HTERT-HM (cell line): Measurements from ENCODE around the gene PLSCR1.

DNA sequence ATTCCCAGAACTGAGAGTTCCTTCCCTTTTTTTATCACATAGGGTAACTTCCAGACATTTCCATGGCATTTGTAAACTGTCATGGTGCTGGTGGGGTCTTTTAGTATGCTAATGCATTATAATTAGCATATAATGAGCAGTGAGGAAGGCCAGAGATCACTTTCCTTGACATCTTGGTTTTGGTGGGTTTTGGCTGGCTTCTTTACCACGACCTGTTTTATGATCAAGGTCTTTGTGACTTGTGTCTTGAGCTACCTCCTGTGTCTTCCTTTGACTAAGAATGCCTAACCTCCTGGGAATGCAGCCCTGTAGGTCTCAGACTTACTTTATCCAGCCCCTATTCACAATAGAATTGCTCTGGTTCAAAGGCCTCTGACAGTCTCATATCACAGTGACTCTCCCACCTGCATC, 35.4 kb upstream of the PLSCR2 start:
- RRBS, result no CpG with 5 or more reads among the region's 1 CpG

DNA sequence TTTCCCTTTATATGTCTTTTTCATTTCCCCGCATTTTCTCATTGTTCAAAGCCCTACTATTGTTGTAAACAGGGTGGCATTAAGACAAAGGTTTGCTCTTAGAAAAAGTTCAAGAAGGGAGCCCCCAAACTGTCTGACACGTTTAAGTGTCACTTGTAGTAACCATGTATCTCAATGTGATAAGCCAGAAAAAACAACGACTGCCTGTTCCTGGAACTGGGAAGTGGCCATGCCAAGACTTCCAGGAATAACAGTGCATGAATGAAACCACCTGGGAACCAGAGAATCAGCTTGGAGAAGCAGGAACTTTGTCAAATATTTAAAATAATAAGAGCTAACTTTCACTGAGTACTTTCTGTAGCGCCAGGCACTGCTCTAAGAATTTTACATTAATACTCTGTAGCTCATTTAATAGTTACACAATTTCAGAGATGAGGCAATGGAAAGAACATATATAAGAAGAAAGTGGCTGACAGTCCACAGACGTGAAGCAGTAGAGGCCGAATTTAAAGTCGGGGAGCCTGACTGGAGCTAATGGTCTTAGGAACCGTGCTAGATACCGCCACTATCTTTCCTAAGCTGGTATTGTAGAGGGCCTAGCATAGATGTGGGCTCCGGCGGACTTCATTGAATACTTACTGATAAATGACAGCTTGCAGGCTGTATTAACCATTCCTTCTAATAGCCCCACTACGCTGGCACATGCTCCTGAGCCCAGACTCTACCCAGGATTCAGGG, 875 bp downstream of the PLSCR1 start:
- RRBS, result no CpG with 5 or more reads among the region's 12 CpGs

- RRBS, result 2% methylated on average over 16 of the region's 53 CpGs
Observed at GRCh38 chr3:146544101-146545116, at the start of gene PLSCR1. Gene PLSCR1 (minus strand): TSS chr3:146544607.

GRCh38 chr3:147391950-147393128, 14.0 kb downstream of the ZIC4 start:
- RRBS, result 4% methylated on average over 24 of the region's 62 CpGs

- RRBS, result 26% methylated on average over 8 of the region's 24 CpGs
Observed at GRCh38 chr3:147411768-147412468, 2.8 kb downstream of the ZIC1 start.

- RRBS, result no CpG with 5 or more reads among the region's 3 CpGs
Observed at GRCh38 chr3:148079167-148079597, 618.5 kb upstream of the AGTR1 start.

DNA sequence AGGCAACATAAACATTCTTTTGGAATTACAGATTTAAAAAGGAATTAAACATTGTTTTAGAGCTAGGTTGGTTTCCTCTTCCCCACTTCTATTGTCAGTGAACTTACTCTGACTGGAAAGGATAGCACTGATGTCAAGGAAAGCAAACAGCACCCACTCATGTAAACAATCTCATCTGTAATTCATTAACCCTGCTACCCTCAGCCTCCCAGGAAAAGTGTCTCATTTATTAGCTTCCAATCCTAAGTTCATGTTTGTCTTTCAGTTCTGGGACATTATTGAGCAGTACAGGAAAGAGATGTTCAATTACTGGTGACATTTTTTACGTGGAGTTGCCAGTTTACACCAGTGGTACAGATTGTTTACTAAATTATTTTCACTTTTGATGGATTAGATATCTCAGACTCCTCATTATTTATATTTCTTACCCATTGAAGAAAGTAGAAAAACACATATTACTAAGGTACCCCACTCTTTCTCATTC, 95.5 kb upstream of the AGTR1 start:
- RRBS, result no CpG with 5 or more reads among the region's 1 CpG

DNA sequence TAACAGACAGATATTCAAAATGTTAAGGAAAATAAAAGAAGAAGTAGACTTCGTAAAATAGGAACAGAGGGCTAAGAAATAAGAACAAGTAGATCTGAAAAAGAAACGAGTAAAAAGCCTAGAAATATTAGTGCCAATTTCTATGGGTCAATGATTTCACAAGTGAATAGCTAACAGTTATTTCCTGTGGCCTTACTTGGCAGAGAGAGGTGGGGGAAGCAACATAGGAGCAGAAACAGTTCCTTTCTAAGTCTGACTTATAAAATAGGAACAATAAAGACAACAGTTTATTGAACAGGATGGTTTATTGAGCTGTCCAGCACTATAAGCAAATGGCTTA, 37.8 kb downstream of the AGTR1 start:
- RRBS, result no CpG with 5 or more reads among the region's 2 CpGs

DNA sequence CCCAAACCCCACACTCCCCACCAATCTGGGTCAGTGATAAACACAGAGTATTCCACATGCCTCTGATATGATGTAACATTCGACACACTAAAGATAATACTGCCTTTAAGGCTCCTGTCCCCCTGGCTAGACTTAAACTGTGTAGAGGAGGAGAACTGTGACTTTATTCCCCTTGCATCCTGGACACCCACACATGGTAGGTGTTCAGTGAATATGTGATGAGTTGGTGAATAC, 39.6 kb downstream of the AGTR1 start:
- RRBS, result no CpG with 5 or more reads among the region's 1 CpG

DNA sequence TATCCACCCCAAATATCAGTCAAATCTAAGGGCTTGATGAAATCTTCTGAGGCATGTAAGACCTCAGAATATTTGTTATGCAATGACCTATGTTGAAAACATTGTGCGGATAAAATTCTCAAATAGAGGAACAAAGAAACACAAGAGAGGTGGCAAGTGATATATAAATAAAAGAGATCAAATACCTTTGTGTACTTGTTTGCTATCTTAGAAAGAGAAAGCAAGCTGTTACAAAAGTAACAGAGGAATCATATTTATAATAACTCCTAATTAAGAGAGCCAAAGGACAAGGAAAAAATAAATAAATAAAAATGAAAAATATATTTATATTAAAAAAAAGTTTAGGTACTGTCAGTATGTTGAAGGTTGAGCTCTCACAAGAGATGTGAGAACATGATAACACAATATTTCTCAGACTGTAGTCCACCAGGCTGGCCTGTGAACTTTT, 50.0 kb downstream of the CPA3 start:
- RRBS, result no CpG with 5 or more reads among the region's 1 CpG

- RRBS, result no CpG with 5 or more reads among the region's 1 CpG
Observed at GRCh38 chr3:148997607-148998135, 6.3 kb downstream of the GYG1 start.

- RRBS, result no CpG with 5 or more reads among the region's 3 CpGs
Observed at GRCh38 chr3:149128780-149129138, 679 bp upstream of the HPS3 start.

GRCh38 chr3:149186472-149186941, 35.1 kb downstream of the CP start:
- RRBS, result no CpG with 5 or more reads among the region's 10 CpGs

DNA sequence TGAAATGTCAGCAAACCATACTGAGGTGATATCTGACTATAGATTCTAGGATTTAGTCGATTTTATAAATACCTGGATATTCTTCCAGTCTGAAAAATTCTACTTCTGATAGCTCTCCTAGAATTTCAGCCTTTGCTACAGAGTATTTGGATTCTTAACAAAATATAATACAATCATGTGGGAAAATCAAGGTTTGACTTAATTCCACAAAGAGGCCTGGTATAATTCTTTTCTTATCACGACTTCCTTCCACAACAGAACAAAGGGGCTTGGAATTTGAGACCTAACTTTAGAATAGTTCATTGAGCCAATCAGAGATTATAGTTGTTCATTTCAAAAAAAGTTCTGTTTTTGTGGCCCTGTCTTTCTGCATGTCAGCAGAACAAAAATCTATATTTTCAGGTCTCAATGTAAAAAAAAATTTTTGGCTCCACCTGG, 4.2 kb downstream of the TM4SF1 start:
- RRBS, result no CpG with 5 or more reads among the region's 2 CpGs

- RRBS, result no CpG with 5 or more reads among the region's 7 CpGs
Observed at GRCh38 chr3:149572576-149573199, 85.1 kb downstream of the WWTR1 start.

- RRBS, result no CpG with 5 or more reads among the region's 8 CpGs
Observed at GRCh38 chr3:149643785-149644708, 13.8 kb downstream of the WWTR1 start.

DNA sequence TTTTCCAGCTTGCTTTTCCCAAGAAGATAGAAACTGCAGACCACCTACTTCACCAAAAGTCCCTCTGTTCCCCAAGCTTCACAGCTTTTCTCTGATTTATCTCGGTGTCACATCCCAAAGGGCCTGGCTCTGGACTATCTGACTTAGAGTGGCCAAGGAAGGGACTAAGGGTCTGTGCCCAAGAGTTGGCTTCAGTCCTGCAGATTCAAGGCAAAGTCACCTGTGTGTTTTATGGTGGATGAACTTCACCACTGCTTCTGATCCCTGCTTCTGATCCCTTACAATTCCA, 1.5 kb downstream of the WWTR1 start:
- RRBS, result no CpG with 5 or more reads among the region's 1 CpG

- RRBS, result no CpG with 5 or more reads among the region's 2 CpGs
Observed at GRCh38 chr3:149915423-149915747, 55.3 kb downstream of the PFN2 start.

- RRBS, result 43% methylated on average over 5 of the region's 8 CpGs
Observed at GRCh38 chr3:149968199-149968702, 2.4 kb downstream of the PFN2 start.